Frontal cortex (tissue), 2 donors: ENCODE results near the gene FAM241A.

DNA sequence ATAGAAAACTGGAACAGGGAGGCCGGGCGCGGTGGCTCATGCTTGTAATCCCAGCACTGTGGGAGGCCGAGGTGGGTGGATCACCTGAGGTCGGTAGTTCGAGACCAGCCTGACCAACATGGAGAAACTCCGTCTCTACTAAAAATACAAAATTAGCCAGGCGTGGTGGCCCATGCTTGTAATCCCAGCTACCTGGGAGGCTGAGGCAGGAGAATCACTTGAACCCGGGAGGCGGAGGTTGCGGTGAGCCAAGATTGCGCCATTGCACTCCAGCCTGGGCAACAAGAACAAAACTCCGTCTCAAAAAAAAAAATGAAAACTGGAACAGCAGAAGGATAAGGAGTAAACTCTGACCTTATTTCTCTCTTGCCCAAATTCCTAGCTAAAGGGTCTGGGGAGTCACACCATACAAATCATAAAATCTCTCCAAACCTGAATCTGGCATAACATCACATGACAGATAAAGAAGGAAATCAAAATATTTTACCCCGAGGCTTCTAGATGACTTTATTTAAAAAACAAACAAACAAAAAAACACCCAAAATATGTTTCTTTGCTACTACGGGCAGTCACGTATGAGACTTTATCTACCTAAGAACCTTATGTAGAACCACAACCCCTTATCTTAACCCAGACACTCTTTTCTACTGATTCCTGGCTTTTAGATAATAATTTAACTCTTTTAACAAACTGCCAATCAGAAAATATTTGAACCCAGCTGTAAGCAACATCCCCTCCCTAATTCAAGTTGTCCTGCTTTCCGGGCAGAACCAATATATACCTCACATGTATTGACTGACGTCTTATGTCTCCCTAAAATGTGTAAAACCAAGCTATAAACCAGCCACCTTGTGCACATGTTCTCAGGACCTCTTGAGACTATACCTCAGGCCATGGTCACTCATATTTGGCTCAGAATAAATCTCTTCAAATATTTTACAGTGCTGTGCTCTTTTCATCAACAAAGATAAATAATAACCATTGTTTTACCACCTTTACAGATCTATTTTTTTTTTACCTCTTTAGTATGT is 15.5 kb downstream of the ELOVL6 start:
- RAMPAGE, long total RNA = no peak

- RAMPAGE, long total RNA = no peak
Measured at GRCh38 chr4:110410922-110412040, 64.7 kb upstream of the ENPEP start.

DNA sequence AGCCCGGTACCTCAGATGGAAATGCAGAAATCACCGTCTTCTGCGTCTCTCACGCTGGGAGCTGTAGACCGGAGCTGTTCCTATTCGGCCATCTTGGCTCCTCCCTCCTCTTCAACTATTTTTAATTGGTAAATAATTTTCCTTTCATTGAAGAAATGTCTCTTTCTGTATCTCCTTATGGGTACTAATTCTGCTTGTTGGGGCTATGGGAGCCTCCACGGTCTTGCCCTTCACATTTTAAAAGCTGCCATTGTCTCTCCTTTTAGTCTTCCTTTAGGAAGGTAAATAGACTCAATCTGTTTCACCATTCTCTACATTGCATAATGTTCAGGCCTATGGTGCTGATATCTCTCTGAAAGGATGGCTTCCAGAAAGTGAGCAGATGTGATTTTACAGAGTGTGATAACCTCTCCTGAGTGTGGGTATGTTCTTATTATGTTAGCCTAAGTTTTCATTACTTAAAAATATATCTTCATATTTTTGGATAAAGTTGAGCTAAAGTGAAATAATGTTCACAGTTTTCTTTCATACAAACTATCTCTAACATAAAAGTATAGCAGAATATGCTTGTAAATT is 253.9 kb upstream of the PITX2 start:
- RAMPAGE, long total RNA = no peak

GRCh38 chr4:111336659-111337029 is 713.8 kb upstream of the PITX2 start:
- RAMPAGE, long total RNA = no peak

- RAMPAGE, long total RNA = no peak
Measured at GRCh38 chr4:112145372-112146566, at the start of gene FAM241A. Gene FAM241A (plus strand): TSS chr4:112145454.

GRCh38 chr4:112147535-112148310 is 2.5 kb downstream of the FAM241A start:
- RAMPAGE, long total RNA = no peak

- RAMPAGE, long total RNA = no peak
Measured at GRCh38 chr4:112284230-112284868, 1.4 kb downstream of the TIFA start.

GRCh38 chr4:112650251-112650651 is 13.3 kb downstream of the LARP7 start:
- RAMPAGE, long total RNA = no peak

- RAMPAGE, long total RNA = no peak
Measured at GRCh38 chr4:112860918-112861258, 188.6 kb upstream of the ANK2 start.

DNA sequence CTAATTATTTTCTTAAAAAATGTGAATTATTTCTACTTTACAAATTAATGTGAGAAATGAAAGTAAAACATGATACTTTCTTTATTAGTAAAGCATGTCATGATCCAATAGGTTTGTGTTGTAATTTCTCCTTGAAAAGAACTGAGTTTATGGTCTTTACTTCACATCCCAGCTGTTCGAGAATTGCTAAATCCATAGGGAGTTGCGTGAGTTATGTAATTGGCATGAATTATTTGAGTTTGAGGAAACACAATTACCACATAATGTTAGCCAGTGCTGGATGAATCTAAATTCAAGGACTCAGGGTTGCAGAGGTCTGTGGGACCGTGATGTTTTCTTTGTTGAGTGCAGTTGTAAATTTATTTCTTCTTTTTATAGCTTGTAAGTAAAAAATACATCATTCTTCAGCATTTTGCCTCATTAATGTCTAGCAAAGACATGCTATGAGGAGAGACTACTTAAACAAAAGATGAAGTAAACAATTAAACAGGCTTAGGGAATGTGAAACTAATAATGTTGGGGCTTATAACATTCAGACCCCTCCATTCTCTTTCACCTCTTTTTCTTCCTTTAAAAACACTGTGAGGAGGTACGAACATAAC is 159.8 kb upstream of the ANK2 start:
- RAMPAGE, long total RNA = no peak

DNA sequence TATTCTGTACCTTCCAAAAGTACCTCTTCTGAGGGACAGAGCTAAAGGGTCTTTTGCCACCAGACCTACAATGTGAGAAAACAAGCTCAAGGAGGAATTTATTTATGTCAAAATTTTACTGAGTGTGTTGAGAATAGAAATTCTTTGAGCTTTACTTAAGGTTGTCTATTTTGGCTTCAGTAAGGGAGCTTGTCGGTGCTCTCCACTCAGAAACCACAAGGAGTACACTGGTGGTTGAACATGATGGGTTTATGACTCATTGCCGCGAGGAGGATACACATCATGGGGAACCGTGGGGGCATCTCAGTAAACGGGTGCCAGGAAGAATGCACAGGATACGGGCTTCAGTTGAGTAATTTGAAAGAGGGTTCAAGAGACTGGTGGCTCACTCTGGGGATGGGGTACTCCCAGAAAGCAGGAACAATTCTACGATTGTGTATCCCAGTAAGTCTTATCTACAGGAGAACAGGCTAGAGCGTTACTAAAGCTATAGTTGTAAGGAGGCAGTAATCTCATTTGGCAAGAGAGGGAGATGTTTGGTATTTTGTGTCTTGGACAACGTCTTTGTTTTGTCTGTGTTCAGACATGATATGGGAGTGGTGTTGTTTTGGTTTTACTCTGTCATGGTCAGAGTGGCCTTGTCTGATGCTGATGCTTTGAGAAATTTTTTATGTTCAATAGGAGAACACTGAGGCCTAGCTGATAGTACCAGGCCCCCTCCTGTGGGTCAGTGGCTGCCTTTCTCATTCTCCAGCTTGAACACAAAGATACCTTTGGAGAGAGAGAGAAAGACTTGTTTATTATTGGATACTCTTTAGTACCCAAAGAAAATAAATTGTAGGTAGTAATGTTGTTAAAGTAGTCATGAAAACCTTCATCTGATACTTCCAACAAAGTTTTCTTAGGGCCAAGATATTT is 3.3 kb downstream of the ANK2 start:
- RAMPAGE, long total RNA = no peak

DNA sequence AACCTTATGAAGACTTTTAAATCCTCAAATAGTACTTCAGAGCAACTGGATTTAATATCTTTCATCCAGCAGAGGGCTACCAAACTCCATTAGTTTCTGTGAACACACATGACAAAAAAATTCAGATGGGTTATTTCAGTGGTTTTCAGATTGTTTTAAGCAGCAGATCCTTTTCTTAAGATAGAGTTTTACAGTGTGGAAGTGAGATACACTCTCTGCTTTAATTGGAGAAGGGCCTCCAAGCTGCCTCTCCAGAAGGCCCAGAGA is 56.7 kb downstream of the ANK2 start:
- RAMPAGE, long total RNA = no peak

DNA sequence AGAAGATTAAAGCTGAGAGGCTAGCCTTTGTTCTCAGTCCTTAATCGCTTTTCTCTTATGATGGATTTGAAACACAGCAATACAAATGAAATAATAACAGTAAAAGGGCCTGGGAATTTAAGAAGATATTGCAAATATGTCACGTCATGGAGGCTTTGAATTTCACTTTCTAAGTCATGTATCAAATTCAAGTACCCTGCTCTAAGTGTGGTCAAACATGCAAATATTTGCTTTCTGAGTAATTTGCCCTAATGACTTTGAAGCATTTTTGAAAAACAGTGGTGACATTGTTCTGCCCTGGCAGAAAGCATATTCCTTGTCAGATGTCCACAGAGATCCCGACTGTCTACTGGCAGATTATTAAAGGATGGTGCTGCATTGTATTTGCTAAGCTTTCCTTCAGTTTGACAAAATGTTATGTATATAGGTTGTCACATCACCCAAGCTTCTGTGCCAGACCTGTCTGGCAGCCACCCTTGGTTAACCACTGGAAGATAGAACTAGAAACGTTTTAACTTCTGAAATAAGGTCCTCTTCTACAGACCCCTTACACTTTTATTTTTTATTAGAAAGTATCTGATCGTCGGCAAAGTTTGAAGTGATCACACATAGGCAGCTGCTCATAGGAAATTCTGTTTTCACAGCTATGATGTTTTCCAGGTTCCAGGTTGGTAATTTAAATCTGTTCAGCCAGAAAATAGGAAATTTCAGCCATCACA is 92.5 kb downstream of the ANK2 start:
- RAMPAGE, long total RNA = no peak

- RAMPAGE, long total RNA = no peak
Measured at GRCh38 chr4:113146656-113147444, 97.4 kb downstream of the ANK2 start.

GRCh38 chr4:113291510-113291921 is 242.1 kb downstream of the ANK2 start:
- RAMPAGE, long total RNA = no peak

DNA sequence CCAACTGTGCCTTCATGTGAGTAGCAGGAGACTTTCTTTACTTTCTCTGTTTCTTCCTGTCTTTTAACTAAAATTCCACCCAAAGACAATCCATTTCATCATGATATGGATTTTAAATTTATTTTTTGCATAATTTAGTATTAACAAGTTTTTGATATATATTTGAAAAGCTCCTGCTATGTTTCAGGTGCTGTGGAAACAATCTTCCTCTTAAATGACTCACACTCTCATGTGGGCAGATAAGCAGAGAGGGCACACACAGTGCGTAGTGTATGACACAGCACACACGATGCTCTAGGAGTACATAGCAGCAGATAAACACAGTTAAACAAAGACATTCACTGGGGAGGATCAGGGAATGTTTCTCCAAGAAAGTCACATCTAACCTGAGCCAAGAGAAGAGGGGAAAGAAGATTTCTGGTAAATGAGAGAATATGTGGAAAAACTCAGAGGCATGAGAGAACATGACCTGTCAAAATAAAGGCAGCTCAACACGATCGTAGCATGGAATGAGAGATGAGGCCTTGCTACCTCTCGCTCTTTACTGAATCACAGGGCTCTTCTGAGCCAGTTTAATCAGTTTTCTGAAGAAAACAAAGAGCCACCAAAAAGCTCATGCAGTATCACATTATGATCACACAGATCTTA is 250.9 kb downstream of the ANK2 start:
- RAMPAGE, long total RNA = no peak

DNA sequence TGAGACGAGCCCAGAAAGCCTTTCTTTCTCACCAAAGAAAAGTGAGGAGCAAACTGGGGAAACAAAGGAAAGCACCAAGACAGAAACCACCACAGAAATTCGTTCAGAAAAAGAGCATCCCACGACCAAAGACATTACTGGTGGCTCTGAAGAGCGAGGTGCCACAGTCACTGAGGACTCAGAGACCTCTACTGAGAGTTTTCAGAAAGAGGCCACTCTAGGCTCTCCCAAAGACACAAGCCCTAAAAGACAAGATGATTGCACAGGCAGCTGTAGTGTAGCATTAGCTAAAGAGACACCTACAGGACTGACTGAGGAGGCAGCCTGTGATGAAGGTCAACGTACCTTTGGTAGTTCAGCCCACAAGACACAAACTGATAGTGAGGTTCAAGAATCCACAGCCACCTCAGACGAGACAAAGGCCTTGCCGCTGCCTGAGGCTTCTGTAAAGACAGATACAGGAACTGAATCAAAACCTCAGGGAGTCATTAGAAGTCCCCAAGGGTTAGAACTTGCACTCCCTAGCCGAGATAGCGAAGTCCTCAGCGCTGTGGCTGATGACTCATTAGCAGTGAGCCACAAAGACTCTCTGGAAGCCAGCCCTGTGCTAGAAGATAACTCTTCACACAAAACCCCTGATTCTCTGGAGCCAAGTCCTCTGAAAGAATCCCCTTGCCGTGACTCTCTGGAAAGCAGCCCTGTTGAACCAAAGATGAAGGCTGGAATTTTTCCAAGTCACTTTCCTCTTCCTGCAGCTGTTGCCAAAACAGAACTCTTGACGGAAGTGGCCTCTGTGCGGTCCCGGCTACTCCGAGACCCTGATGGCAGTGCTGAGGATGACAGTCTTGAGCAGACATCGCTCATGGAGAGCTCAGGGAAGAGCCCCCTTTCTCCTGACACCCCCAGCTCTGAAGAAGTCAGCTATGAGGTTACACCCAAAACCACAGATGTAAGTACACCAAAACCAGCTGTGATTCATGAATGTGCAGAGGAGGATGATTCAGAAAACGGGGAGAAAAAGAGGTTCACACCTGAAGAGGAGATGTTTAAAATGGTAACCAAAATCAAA is 306.2 kb downstream of the ANK2 start:
- RAMPAGE, long total RNA = no peak

- RAMPAGE, long total RNA = no peak
Measured at GRCh38 chr4:113381871-113382475, 332.5 kb downstream of the ANK2 start.

GRCh38 chr4:113980210-113980582 is 749 bp upstream of the ARSJ start:
- RAMPAGE, long total RNA = no peak

DNA sequence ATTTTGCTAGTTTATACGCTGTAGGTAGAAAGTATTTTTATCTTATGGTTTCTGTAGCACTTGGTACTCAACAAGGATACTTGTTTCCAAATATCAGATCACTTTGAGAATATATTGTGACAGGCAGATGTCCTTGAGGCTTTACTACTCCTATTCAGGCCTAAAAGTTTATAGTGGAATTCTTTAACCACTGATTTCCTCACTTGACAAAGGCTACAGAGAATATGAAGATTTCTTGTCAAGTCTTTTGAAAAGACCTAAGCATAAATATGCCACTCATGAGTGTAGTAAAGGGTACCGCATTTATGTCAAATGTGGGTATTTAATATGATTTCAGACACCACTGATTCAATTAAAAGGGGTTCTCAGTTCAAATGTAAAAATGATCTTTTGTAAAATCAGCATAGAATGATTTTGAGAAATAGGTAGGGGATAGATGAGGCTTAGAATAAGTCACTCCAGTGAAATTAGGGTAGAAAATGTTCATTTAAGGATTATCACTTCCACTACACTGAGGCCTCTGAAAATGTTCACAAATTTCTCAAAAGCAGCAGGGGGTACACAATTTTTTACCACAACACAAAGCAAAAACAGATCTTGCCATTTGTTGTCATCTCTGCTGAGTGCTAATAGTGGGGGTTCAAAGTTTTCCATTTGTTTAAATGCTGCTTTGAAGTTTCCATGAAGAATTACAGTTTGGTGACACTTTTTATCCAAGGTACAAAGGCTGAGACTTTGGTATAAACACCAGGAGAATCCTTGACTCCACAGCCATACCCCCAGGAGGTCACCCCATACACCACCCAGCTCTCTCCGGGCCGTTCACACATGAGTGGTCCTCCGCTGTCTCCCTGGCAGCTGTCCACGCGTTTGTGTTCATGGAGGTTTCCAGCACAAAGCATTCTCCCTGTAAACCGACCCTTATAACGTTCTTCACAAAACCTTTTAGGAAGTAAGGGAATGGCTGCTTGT is 71.3 kb downstream of the PRSS12 start:
- RAMPAGE, long total RNA = no peak